Urinary bladder (tissue), 3 donors: ENCODE data around the gene NFYB.

- PRO-cap = unidirectional peak, minus-strand start at chr12:104138042; bidirectional peak, plus-strand start at chr12:104138376, minus-strand start at chr12:104138250
- RAMPAGE, long total RNA = start-site peak on the minus strand at chr12:104138172-104138265, 340 and 401 reads in 2 replicates
These were observed at the start of gene NFYB for GRCh38 chr12:104137466-104138320. Gene NFYB (minus strand): TSS chr12:104138210.

DNA sequence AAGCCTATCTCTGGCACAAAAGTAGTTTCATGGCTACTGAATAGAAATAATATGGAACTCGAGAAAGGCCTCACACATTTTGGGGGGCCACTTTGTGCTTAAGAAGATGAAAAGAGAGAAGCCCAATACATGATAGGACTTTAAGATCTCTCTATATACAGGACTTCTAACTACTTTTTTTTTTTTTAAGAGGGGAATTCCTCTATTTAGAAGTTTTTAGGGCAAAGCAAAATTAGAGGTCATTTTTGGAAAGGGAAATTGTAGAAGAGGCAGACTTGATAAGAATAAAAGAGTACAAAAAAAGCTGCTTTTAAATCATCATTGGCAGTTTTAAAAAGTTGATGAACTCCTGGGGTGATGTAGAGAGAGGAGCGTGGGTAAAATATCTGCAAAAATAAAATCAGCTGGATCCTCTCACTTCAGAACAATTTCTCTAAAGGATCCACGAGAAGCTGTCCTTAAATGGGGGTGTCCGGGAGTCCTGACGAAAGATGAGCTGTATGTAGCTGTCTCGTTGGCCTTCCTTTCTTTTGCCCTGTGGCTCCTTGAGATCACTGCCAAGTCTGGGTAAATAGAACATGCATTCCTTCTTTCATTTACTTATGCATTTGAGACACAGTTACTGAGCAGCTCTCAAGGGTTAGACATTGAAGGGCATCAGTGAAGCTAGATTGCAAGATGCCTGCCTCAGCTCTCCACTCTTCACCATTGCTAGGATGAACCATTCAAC is 35.4 kb upstream of the TXNRD1 start:
- PRO-cap = no peak
- RAMPAGE, long total RNA = no peak

- PRO-cap = no peak
- RAMPAGE, long total RNA = no peak
These were observed 10.4 kb upstream of the EID3 start for GRCh38 chr12:104292769-104293947.

DNA sequence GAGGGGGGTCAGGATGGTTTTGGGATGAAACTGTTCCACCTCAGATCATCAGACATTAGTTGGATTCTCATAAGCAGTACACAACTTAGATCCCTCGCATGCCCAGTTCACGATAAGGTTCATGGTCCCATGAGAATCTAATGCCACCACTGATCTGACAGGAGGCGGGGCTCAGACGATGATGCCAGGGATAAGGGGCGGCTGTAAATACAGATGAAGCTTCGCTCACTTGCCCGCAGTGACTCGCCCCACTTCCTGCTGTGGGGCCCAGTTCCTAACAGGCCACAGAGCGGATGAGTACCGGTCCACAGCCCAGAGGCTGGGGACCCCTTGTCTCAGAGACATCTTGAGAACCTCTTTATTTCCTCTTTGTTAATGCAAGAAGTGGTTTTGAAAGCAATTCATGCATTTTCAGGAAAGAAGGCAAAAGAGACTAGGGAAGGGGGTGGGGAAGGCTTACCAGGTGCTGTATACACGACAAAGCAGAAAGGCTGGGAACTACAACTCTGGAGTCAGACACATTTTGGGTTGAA is 68.6 kb downstream of the EID3 start:
- PRO-cap = no peak
- RAMPAGE, long total RNA = no peak

GRCh38 chr12:104458774-104459366 is 2.1 kb downstream of the CHST11 start:
- PRO-cap = unidirectional peak, minus-strand start at chr12:104458998; unidirectional peak, minus-strand start at chr12:104459166
- RAMPAGE, long total RNA = no peak

- PRO-cap = no peak
- RAMPAGE, long total RNA = no peak
These were observed 21.8 kb downstream of the CHST11 start for GRCh38 chr12:104478095-104479331.

DNA sequence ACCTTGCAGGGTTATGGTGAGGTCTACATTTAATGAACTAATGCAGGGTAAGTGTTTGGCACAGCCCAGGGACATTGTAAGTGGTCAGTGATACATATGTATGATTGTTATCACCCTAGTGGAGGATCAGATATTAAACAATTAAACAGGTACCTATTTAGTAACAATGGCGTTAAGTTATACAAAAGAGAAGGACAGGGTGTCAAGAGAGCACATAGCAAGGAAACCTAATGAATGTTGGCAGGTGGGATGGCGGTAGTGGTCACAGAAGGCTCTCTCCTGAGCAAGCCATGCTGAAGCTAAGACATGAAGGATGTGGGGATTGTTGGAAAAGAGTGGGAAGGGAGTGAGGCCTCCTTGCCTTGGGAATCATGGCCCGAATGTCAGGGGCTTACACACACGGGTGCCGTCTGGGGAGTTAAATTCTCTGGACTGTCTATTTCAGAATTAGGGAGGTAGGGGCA is 27.8 kb downstream of the CHST11 start:
- PRO-cap = no peak
- RAMPAGE, long total RNA = no peak

DNA sequence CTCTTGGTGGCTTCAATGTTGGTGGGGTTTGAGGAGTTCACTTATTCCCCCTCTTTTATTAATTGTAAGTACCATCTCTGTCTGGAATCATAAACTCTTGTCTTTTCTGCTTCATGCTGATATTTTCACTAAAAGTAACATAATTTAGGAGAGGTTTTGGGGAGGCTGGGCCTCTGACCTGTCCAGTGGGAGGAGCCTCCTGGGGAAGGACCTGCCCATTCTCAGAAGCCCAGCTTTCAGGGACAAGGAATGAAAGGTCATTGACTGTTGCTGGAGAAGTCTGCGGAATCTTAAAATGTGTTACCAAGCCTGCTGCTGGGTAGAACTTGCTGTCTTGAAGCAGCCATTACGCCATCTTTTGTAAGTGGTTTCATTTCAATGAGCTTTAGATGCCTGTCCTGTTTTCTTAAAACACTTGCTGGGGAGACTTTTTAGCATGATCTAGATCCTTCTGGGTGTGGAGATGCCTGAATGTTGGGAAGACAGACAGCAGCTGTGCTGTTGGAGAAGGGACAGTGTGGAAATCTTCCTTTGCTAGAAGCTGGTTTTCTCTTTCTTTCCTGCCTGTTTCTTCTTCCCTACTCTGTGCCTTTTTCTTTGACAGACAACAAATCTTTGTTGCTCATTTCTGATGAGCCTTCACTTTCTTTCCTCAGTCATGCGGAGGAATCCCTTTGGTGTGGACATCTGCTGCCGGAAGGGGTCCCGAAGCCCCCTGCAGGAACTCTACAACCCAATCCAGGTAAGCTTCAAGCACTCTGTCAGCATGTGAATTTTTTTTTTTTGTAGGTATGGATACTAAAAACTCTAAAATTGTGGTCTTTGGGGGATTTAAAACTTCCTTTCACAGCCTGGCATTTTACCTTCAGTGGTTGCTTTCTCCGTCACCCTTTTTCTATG is 144.8 kb downstream of the CHST11 start:
- PRO-cap = unidirectional peak, plus-strand start at position 492 of the sequence
- RAMPAGE, long total RNA = no peak

DNA sequence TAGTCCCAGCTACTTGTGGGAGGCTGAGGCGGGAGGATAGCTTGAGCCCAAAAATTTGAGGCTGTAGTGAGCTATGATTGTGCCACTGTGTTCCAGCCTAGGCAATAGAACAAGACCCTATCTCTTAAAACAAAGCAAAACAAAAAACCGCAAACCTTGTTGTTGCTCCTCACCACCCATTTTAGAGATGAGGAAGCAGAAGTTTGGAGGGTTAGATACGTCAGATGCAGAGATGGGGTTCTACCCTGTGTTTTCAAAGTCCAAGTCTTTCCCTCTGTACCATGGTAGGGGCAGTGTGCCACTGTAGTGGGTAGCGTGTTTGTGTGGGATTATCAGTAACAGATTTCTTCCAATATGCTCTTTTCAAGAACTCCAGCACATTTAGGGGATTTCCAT is 186.5 kb downstream of the CHST11 start:
- PRO-cap = no peak
- RAMPAGE, long total RNA = no peak

DNA sequence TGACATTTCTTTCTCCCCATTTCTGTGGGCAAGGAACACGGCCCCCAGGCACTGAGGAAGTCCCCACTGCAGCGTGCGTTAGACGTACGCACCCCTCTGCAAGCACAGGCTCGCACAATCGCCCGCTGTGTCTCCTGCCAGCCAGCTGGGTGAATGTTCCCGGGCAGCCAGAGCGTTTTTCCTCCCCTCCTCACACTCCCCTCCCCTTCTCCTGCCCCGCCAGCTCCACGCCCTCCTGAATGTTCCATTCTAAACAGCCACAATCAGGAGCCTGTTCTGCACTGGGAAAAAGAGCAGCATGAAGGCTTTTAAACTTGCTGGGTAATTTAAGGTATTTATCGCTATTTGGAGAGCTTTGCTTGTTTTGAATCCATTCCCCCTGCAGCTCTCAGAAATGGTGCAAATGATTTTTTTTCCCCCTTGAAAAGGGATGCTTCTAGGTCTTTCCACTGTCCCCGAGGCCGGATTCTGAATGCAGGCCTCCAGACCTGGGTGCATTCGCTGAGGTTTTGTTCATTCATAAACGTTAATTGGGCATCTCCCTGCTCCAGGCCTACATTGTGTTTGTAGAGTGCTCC is 212.4 kb downstream of the CHST11 start:
- PRO-cap = bidirectional peak, plus-strand start at position 274 of the sequence, minus-strand start at position 151 of the sequence
- RAMPAGE, long total RNA = no peak

DNA sequence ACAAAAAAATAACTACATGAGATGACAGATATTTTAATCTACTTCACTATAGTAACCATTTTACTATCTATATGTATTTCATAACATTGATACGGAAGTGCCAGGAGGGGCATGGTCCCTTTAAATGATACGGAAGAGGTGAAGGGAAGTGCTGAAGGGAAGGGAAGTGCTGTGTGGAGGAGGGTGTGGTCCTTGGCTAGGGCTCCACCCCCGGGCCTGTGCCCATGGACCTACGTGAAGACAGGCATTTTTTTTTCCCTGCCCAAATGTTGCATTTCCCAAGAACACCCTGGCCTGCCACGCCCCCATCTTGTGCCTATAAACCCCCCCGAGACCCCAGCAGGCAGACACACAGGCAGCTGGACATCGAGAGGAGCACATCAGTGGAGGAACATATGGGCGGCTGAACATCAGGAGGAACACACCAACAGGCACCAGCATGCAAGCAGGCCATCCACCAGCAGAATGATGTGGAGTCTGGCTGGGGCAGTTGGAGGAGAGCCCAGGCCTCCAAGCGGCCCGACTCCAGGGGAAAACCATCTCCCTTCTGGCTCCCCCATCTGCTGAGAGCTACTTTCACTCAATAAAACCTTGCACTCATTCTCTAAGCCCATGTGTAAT is 134.1 kb downstream of the SLC41A2 start:
- PRO-cap = no peak
- RAMPAGE, long total RNA = no peak

GRCh38 chr12:104864753-104865291 is 93.3 kb downstream of the SLC41A2 start:
- PRO-cap = no peak
- RAMPAGE, long total RNA = no peak

GRCh38 chr12:104904517-104905018 is 53.5 kb downstream of the SLC41A2 start:
- PRO-cap = no peak
- RAMPAGE, long total RNA = no peak

- PRO-cap = no peak
- RAMPAGE, long total RNA = no peak
These were observed 40.8 kb downstream of the APPL2 start for GRCh38 chr12:105195142-105195556.

- PRO-cap = no peak
- RAMPAGE, long total RNA = no peak
These were observed 32.4 kb downstream of the APPL2 start for GRCh38 chr12:105203365-105204131.

GRCh38 chr12:105334650-105334952 is 4.1 kb downstream of the C12orf75 start:
- PRO-cap = no peak
- RAMPAGE, long total RNA = no peak

DNA sequence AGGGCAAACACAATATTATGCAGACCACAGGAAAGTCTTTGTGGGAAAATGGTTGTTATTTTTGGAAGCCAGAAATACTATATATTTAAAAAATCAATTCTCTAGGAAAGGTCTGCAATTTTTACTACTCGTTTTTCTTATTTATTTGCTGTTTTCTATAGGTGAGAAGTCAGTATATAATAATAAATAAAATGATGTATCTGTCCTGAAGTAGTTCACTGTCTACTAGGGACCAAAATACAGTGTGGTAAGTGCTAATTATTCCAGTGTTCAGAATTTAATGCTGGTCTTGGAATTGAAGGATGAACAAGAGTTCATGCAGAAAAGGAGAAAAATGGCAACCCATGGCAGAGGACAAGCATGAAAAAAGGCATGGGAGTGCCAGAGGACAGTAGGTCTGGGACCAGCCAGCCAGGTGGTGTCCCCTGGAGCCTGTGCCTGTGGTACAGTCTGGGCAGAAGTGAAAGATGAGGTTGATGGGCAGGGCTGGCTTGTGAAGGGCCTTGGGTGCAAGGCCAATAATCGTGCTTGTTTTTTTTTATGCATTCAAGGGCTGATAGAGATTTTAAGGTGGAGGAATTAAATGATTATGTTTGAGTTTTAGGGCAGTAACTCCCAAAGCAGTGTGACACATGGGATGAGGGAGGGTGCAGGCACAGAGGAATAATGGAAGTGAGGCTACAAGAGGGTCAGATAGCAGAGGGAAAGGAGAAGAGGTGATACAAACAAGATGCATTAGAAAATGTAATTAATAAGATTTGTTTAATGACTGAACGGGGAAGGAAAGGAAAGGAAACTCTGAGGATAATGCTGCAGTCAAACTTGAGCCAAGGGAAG is 21.0 kb downstream of the C12orf75 start:
- PRO-cap = no peak
- RAMPAGE, long total RNA = no peak

- PRO-cap = no peak
- RAMPAGE, long total RNA = no peak
These were observed 58.4 kb downstream of the NUAK1 start for GRCh38 chr12:106080354-106080777.

- PRO-cap = no peak
- RAMPAGE, long total RNA = no peak
These were observed 52.0 kb downstream of the NUAK1 start for GRCh38 chr12:106086512-106087359.

GRCh38 chr12:106108210-106108743 is 30.5 kb downstream of the NUAK1 start:
- PRO-cap = no peak
- RAMPAGE, long total RNA = no peak